Heart right ventricle (tissue), 2 donors: Measurements from ENCODE around the gene LOXL1.

- PRO-cap, 2 experiments, result no peak in any of the 2 experiments
These were observed 124.1 kb downstream of the NEO1 start for GRCh38 chr15:73176152-73176946.

GRCh38 chr15:73178228-73178563 is 125.9 kb downstream of the NEO1 start:
- PRO-cap, 2 experiments, result no peak in any of the 2 experiments

DNA sequence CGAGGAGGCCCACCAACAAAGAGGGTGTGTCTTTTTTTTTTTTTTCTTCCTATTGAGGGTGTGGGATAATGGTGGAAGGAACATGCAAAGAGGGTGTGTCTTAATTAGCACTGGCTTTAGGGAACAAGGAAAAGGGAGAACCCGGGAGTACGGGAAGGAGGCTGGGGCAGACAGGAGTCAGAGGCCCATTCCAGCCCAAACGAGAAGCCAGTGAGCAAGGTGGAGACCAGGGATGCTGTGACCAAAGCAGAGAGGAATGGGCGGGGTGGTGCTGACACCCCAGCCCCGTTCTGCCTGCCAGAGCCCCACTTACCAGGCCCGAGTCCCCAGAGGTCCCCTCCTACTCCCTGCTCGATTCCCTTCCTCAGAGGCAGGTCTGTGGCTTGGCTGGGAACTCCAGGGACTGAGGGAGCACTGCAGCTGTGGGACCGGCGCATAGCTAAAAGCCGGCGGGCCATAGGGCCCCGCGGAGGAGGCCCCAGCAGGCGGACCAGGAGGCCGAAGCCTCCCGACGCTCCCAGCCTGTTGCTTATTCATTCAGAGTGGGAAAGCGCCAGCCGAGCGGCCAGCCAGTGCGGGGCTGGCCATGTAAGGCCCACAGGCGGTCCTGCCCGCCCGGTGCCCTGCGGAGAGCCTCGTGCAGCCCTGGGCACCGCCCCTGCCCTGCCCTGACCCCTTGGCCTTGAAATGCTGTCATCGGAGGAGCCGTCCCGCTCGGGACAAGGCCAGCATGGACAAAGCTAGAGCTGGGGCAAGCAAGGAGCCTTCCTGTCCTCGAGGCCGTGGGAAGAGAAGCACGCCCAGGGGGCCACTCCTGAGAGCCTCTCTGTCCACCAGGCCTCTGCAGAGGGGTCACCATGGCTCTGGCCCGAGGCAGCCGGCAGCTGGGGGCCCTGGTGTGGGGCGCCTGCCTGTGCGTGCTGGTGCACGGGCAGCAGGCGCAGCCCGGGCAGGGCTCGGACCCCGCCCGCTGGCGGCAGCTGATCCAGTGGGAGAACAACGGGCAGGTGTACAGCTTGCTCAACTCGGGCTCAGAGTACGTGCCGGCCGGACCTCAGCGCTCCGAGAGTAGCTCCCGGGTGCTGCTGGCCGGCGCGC is at the start of gene LOXL1:
Gene LOXL1, plus strand, starts transcription at position 536 of the 1,098 bp plus-strand sequence.
- PRO-cap, 2 experiments, result peak in 2 of 2 experiments; most common plus-strand start position 536 of the sequence (in 2); most common minus-strand start position 405 of the sequence (in 2)

- PRO-cap, 2 experiments, result peak in 1 of 2 experiments; most common plus-strand start chr15:73927279 (in 1); most common minus-strand start chr15:73927146 (in 1)
These were observed 788 bp downstream of the LOXL1 start for GRCh38 chr15:73927025-73927474.

DNA sequence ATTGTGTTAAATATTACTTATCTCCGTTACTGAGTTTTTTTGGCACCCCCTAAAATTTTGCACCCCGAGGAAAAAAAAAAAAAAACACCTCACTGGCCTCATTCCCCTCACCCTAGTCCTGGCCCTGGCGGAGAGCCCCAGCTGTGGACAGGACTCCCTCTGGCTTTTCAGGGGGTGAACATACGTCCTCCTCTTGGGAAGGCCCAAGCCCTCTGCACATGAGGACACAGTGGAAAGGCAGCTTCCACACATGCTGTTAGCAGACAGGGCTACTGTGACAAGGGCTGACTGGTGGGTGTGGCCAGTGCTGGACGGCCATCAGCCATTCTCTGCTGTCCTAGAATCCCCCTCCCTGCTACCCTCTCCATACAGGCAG is 2.5 kb downstream of the LOXL1 start:
- PRO-cap, 2 experiments, result no peak in any of the 2 experiments

DNA sequence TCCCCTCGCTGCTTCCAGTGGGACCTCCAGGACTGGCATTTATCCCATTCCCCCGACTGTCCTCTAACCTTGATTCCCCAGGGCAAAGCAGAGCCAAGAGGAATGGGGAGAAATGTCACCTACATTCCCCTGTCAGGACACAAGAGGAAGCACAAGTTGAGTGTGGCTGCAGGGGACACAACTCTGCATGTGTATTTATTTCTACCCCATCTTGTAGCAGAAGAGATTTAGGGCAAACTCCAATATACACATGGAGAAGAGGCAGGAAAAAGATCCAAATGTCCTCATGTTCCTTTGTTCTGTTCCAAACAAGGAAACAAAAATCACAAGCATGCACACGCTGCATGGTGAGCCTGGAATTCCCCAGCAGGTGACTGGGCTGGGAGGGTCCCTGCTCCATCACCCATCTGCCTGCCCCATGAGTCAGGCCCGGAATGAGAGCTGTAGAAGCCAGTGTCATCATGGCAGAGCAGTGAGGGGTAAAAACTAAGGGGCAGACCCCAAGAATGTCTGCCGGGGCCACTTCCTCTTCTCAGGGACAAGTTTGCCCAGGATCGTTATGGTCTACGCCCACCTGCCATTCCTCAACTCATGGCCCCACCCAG is 4.1 kb downstream of the STOML1 start:
- PRO-cap, 2 experiments, result no peak in any of the 2 experiments

- PRO-cap, 2 experiments, result peak in 2 of 2 experiments; most common plus-strand start chr15:74128038 (in 2); most common minus-strand start chr15:74128194 (in 1)
These were observed 2.6 kb upstream of the ISLR2 start for GRCh38 chr15:74127381-74128512.

DNA sequence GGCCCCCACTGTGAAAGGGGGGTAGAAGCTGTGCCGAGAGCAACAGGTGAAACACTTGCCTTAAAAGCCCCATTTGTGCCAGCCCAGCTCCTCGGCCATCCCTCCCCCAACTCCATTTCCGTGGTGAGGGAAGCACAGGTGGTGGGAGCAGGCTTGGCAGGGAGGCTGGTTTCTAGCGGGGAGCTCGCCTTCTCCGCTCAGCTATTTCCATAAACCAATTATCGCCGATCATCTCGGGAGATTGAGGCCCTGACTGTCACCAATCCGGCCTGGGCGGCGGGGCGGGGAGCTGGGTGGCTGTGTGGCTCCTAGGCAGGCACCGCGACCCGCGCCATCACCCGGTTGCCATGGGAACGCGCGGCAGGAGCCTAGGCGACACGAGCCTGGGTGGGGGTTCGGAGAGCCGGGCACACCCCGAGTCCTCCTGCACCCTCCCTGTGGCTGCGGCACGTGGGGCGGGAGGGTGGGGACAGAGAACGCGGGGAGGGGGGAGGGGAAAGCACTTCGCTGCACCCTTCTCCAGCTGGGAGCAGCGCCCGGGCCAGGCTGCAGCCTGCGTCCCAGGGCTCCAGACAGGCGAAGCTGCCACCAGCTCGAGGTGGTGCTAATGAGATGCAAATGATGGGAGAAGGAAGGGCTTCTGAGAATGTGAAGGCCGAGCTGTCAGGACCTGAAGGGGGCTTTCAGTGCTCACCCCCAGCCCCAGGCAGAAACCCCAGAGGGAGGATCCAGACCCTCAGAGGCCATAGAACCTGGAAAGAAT is 9.3 kb downstream of the CCDC33 start:
- PRO-cap, 2 experiments, result no peak in any of the 2 experiments

DNA sequence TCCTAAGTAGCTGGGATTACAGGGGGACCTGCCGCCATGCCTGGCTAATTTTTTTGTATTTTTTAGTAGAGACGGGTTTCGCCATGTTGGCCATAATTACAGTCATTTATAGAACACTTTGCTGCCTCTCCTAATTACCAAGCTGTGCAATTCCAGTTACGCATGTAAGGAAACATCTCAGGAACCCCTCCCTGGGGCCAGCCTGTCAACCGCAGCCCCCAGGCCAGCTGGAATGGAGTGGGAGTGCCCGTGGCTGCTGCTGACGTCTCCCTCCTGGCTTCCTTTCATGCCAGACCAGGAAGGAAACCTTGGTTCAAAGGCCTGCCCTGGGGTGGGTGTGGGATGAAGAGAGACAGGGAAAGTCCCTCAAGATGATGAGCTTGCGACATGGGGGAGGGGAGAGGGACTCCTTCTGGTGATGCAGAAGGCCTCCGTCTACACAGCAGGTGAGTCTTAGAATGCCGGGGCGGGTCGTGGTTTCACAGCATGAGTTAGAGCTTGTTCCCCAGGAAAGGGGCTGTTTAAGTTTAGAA is 11.4 kb upstream of the CYP11A1 start:
- PRO-cap, 2 experiments, result no peak in any of the 2 experiments

GRCh38 chr15:74397312-74398019 is 30.0 kb upstream of the CYP11A1 start:
- PRO-cap, 2 experiments, result no peak in any of the 2 experiments

- PRO-cap, 2 experiments, result peak in 2 of 2 experiments; most common plus-strand start chr15:74598500 (in 1); most common minus-strand start chr15:74598343 (in 2)
These were observed 17.3 kb upstream of the CLK3 start for GRCh38 chr15:74597933-74599198.

GRCh38 chr15:74634495-74635419 is 19.1 kb downstream of the CLK3 start:
- PRO-cap, 2 experiments, result no peak in any of the 2 experiments

- PRO-cap, 2 experiments, result no peak in any of the 2 experiments
These were observed 27.0 kb downstream of the CLK3 start for GRCh38 chr15:74642333-74643302.

- PRO-cap, 2 experiments, result no peak in any of the 2 experiments
These were observed 37.7 kb downstream of the CLK3 start for GRCh38 chr15:74653299-74653859.

- PRO-cap, 2 experiments, result peak in 1 of 2 experiments; most common plus-strand start chr15:74726149 (in 1)
These were observed 472 bp upstream of the CYP1A1 start for GRCh38 chr15:74725711-74726289.

GRCh38 chr15:74816565-74816912 is 3.9 kb downstream of the LMAN1L start:
- PRO-cap, 2 experiments, result no peak in any of the 2 experiments

GRCh38 chr15:74841965-74842264 is 1.0 kb downstream of the ULK3 start:
- PRO-cap, 2 experiments, result no peak in any of the 2 experiments

GRCh38 chr15:74901536-74901993 is 5.1 kb downstream of the FAM219B start:
- PRO-cap, 2 experiments, result no peak in any of the 2 experiments

- PRO-cap, 2 experiments, result no peak in any of the 2 experiments
These were observed 431 bp downstream of the FAM219B start for GRCh38 chr15:74906110-74906730.

DNA sequence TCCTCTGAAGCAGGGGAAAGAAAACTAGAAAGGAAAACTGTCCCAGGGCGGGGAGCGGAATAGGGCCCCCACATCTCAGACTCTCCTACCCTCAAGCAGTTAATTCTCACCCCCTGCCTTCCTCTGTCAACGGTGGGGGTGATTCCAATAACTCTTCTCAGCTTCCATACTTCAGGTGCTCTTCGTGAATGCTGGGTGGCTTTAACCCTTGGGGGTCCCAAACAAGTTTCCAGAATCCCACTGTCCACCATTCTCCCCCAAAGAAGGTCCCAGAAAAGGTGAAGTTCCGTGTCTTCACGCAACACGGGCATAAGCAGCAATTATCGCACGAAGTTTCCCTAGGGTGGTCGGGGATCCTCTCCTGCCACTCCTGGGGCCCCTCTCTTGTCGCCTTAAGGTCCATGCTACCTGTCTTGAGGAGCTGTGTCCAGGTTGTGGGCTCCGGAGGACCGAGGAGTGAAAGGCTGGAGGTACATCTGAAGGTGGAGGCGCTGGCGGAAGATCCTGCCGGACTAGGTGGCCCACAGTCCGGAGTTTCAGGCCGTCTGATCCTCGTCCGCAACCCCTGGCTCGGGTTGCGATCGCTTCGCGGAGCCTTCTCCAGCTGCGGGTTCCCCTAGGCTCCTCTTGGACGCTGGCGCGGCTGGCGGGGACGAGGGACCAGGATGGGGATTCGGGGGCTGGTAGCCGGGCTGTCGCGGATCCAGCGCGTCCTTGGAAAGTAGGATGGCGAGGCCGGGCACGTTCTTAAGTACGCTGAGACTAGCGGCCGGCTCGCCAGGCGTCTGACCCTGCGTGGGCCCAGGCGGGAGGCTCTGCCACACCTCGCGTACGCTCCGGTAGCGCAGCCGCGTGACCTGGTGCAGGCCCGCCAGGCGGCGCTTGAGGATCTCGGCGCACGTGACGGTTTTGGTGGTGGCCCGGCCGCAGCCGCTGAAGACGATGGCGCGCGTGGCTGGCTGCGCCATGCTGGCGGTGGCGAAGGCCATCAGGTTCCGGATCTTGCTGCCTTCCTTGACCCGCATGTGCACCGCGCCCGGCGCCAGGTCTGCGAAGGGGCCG is 793 bp downstream of the RPP25 start:
- PRO-cap, 2 experiments, result peak in 1 of 2 experiments; most common plus-strand start position 933 of the sequence (in 1)